ENCODE data around the gene OSTM1.

GRCh38 chr6:107793030-107793626 is 31.0 kb downstream of the SCML4 start:
- PRO-cap, 3 experiments, result no peak in any of the 3 experiments
- RRBS, result no CpG with 5 or more reads among the region's 5 CpGs

DNA sequence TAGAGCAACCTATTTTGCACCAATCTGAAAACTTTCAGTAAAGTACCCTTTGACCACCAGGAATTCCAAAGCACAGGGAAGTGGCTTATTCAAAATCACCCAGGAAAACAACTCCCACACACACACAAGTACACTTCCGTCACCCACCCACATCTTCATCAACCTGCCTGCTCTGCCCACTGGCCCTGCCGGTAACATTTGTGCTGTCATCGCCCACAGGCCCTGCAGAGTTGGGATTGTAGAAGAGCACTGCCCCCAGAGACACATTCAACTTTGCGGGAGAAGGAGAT is 19.3 kb upstream of the SCML4 start:
- PRO-cap, 3 experiments, result no peak in any of the 3 experiments
- RRBS, result no CpG with 5 or more reads among the region's 4 CpGs

DNA sequence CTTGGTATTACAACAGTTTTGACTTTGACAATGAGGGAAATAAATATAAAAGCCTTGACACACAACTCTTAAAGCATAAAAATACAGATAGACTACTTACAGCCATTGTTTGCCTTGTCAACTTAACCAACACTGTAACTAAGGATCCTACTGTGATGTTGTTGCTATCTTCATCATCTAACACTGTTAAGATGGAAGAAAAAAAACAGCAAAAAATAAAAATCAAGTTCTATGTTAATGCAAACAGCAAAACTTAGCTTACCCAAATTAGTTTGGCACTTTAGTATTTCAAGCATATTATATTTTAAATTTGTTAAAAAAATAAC is 60.5 kb downstream of the SEC63 start:
- PRO-cap, 3 experiments, result no peak in any of the 3 experiments

DNA sequence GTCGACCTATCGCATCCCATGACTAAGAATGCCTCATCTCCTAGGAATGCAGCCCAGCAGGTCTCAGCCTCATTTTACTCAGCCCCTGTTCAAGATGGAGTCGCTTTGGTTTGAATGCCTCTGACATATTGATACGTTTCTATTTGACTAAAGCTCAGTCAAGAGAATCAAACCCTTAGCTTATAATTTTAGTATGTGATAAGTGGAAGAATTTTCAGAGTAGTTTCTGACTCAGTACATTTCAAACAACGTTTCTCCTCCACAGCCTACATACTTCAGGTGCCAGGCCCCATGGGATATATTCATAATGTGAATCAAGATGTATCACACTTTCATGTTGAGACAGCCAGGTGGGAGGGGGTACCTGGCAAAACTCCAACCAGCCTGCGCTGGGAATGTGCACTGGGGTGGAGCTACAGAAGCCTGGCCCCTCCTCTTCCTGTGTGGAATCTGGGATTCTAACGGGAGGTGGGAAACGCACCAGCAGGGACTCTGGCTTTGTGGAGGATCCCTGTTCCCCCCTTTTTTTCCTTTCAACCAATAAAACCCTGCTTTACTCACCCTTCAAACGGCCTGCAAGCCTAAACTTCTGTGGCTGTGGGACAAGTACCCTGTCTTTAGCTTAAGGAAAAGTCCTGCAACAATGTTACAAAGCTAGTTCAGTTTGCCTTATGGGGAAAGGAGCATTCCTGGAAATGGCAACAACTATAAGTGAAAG is 6.8 kb upstream of the SEC63 start:
- PRO-cap, 3 experiments, result no peak in any of the 3 experiments
- RRBS, result no CpG with 5 or more reads among the region's 9 CpGs

DNA sequence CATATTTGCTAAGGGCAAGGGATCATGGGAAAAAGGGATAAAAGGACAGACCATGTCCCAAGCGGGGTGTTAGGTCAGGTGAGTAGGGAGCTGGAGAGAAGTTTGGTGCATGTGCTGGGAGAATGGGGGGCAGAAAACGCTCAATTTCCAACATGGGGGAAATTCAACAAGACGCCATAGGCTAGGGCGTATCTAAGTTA is 43.8 kb upstream of the SEC63 start:
- PRO-cap, 3 experiments, result no peak in any of the 3 experiments
- RRBS, result no CpG with 5 or more reads among the region's 4 CpGs

- PRO-cap, 3 experiments, result no peak in any of the 3 experiments
- RRBS, result no CpG with 5 or more reads among the region's 7 CpGs
Observed at GRCh38 chr6:108043307-108044199, 31.0 kb downstream of the OSTM1 start.

- PRO-cap, 3 experiments, result peak in 3 of 3 experiments; most common plus-strand start chr6:108074831 (in 2); most common minus-strand start chr6:108074728 (in 2)
- RRBS, result 2% methylated on average over 55 of the region's 100 CpGs
Observed at GRCh38 chr6:108073939-108075188, at the start of gene OSTM1. Gene OSTM1, minus strand, starts transcription at chr6:108074741.

DNA sequence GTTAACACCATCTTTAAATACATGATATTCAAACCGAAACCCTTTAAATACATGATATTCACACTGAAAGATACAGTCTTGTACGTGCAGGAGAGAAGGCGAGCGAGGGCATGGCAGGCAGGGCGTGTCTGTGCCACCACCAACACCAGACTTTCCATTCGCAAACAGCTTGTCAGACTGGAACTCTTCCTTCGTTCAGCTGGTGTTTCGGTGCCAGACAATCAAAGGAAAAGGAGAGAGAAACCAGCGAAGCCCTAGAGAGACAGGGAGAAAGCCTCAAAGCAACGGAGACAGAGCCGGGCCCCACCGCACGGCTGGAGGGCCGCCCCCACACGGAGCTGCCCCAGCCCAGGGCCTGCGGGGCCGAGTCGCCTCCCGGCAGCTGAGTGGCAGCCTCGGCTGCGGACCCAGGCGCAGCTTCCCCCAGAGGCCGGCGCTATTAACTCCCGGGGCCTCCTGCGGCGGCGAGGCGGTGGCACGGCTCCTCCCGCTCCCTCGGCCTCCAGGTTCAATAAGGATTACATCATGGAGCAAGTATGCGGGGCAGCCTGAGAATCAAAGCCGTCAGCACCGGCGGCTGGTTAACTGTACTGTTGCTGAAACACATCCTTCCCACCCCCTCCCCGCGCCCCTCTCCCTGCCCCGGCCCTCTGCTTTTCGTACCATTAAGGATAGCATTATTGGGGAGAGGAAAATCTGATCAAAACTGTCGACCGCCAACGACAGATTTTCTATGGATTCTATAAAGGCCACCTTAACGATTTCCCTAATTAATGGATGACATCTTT is 32.1 kb upstream of the NR2E1 start:
- PRO-cap, 3 experiments, result peak in 3 of 3 experiments; most common plus-strand start position 551 of the sequence (in 1); most common minus-strand start position 513 of the sequence (in 3)
- RRBS, result 3% methylated on average over 23 of the region's 44 CpGs

GRCh38 chr6:108363122-108363599 is 68.3 kb downstream of the AFG1L start:
- PRO-cap, 3 experiments, result no peak in any of the 3 experiments
- RRBS, result no CpG with 5 or more reads among the region's 3 CpGs

DNA sequence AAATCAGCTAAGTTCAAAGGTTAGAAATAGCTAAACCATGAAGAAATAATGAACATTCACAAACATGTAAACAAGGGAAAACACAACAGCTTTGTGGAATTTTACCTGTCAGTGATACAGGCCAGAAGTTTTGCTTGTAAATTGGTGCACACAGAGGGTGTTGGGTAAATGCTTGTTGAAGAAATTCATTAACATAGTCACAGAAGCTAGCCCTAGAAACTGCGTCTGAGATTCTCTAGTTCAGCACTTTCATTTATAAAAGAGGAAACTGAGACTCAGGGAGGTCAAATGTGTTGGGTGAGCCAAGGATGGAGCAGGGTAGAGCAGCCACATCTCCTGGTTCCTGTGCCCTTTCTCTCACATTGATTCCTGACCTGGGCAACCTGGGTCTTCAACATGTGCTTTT is 14.4 kb upstream of the FOXO3 start:
- PRO-cap, 3 experiments, result no peak in any of the 3 experiments
- RRBS, result no CpG with 5 or more reads among the region's 1 CpG

DNA sequence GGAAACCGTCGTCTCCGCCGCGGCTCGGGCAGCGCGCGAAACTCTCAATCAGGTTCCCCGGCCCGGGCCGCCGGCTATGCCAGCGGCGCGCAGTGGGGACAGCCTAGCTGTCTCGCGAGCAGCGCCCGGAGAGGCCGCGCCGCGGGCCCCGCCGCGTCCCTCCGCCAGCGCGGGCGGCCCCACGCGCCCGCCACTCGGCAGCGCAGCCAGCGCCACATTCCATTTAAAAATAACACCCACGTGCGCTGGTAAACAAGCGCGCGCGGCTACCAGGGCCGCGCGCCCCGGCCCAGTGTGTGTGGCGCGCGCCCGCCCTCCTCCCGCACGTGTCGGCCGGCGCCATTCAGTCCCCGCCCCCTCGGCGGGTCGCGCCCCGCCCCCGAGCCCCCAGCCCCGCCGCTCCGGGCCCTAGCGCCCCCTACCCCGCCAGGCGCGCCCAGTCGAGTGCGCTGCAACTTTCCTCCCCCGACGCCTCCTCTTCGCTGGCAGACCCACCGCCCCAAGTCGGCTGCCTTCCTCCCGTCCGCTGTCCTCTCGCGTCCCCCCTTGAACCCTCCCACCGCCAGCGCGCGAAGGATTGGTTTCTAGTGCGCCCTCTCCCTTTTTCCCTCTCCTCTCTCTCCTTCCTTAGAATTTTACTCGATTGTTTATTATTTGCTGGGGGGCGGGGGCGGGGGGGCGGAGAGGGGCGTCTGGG is 2.8 kb upstream of the FOXO3 start:
- PRO-cap, 3 experiments, result peak in 3 of 3 experiments; most common plus-strand start position 419 of the sequence (in 2); most common minus-strand start position 625 of the sequence (in 2)
- RRBS, result 2% methylated on average over 28 of the region's 91 CpGs

DNA sequence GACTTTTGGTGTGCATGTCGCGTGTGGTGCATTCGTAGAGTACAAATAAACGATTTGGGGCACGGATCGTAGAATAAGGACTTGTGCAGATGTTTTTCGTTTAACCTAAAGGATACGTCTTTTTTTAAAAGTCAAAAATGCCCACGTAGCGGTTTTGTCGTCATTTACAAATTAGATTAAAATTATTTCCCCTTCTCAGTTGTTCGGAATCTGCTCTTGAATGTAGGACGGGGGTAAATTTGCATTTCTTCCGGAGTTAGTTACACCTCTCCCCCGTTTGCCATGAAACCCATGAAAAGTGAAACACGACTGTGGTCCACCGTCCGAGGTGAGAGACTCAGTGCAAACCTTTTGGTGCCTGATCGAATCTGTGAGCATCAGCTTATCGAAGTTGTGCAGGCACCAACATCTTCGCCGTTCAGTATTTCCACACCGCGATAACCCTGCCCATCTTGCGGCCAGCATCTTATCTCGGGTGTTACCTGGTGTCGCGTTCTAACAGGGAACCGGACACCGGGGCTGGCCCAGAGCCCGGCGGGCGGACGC is 1.9 kb upstream of the FOXO3 start:
- PRO-cap, 3 experiments, result no peak in any of the 3 experiments
- RRBS, result 4% methylated on average over 4 of the region's 34 CpGs

DNA sequence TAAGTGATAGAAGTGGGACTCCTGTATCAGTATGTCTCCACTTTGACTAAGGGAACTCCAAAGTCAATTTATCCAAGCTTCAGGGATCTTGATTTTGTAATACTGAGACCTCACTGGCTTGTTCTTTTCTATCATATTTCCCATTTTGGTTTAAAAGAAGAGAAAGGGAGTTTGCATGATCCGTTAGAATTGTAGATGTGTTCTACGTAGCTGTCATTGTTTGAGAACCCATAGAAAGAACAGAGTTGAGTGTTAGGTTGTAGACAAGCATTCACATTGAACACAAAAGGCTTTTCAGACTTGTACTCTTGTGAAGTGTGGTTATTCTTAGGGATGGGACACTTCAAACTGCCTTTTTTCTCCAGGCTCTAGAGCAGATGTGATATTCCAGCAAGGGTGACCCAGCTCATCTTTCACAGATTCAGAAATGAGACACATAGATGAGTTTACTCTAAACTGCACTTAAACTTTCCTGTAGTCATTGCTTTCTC is 19.9 kb downstream of the FOXO3 start:
- PRO-cap, 3 experiments, result no peak in any of the 3 experiments
- RRBS, result no CpG with 5 or more reads among the region's 2 CpGs

GRCh38 chr6:108584272-108584765 is 23.6 kb downstream of the FOXO3 start:
- PRO-cap, 3 experiments, result no peak in any of the 3 experiments
- RRBS, result no CpG with 5 or more reads among the region's 5 CpGs

DNA sequence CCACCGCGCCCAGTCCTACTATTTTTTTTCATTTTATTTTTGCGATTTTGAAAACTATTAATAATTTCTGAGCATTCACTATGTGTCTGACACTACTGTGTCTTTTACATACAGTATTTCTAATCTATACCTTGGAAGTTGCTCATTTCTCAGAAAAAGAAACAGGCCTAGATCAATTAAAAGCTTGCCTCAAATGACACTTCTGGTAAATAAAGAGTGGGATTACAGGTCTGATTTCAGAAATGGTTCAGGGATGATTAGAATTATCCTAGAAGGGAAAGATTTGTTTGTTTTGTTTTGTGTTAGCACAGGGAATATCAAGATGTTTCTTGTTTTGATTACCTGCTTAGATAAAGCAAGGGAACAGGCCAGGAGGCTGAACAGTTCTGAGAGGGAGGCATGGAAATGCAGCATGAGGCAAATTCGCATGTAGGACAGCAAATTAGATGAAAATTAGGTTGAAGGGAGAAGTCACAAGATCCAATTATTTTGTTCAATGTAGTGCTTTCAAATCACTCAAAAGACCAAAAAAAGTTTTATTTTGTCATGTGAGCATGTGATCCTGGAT is 44.8 kb downstream of the FOXO3 start:
- PRO-cap, 3 experiments, result no peak in any of the 3 experiments
- RRBS, result no CpG with 5 or more reads among the region's 4 CpGs

GRCh38 chr6:108620820-108621694 is 60.3 kb downstream of the FOXO3 start:
- PRO-cap, 3 experiments, result no peak in any of the 3 experiments
- RRBS, result no CpG with 5 or more reads among the region's 7 CpGs

DNA sequence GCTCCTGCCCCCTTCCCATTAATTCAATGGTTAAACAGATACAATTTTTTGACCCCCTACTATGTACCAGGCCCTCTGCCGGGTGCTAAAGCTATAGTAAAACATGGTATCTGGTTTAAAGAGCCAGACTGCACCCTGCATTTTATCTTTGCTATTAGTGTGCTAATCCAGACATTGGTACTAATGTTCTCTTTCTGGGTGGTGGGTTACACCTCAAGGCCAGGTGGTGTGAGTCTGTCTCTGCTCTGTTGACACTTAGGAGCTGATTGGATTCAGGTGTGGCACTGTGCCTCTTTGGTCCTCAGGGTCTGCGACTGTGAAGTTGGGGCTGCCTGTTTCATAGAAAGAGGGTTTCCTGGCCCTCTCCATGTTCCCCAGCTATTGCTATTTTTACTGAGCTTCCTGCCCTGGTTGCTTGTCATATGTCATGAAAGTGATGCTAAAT is 92.5 kb downstream of the FOXO3 start:
- PRO-cap, 3 experiments, result no peak in any of the 3 experiments
- RRBS, result no CpG with 5 or more reads among the region's 2 CpGs

- PRO-cap, 3 experiments, result no peak in any of the 3 experiments
- RRBS, result no CpG with 5 or more reads among the region's 4 CpGs
Observed at GRCh38 chr6:108657599-108658269, 97.0 kb downstream of the FOXO3 start.

- PRO-cap, 3 experiments, result no peak in any of the 3 experiments
- RRBS, result no CpG with 5 or more reads among the region's 6 CpGs
Observed at GRCh38 chr6:108689119-108689742, 128.5 kb downstream of the FOXO3 start.

DNA sequence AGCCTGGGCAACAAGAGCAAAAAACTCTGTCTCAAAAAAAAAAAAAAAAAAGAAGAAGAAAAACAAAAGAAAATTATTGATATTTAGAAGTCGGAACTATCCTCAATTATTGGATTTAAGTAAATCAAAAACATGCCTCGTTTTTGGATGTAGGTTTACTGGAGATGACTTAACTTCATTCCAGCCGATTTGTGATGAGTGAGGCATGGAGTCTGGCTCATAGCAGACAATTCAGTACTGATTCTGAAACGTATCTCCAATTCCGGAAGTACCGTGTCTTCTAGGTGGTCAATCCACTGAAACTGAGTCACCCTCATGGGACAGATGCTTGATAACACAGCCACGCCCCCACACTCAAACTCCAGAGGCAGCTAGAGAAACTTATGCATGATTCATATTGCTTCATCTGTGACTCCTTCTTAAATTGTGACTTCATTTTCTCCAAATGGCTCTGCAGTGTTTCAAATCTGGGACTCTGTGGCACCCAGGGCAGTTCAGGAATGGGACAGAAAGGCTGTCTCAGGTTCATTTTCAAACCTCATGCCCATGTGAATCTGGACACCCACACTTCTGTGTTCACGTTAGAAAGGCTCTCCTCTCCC is 110.3 kb upstream of the ARMC2 start:
- PRO-cap, 3 experiments, result no peak in any of the 3 experiments
- RRBS, result no CpG with 5 or more reads among the region's 8 CpGs